ENCODE measurements around a stretch of chr7.

DNA sequence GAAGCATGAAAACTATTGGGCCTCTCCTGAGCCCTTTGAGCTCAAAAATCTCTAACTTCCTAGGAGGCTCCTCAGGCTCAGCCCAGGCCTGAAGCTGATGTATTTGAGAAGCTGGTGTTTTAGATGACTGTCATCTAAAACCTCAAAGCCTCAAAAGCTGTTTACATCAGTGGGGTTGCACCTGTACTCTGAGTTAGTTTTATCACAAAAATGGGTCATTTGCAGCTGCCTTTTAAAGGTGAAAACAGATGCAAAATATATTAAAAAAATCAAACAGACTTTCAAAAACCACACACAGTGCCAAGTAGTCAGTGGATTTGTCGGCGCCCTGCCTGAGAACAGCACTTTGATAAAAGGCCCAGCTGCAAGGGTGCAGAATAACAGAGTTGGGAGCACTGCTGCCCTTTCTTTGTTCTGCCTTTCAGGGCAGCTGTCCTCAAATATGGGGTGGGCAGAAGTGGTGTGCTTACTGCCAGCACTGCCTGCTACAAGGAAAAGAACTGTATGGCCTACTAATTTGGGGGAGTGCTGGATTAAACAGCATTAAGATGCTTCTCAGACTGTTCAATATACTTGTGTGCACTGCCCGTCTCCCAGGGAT, 103.0 kb downstream of the VOPP1 start:
- PRO-cap, result unidirectional peak, plus-strand start at position 311 of the sequence

- PRO-cap, result no peak
Observed at GRCh38 chr7:55476552-55477390, 95.5 kb downstream of the VOPP1 start.

GRCh38 chr7:55488425-55488706, 83.9 kb downstream of the VOPP1 start:
- PRO-cap, result no peak

DNA sequence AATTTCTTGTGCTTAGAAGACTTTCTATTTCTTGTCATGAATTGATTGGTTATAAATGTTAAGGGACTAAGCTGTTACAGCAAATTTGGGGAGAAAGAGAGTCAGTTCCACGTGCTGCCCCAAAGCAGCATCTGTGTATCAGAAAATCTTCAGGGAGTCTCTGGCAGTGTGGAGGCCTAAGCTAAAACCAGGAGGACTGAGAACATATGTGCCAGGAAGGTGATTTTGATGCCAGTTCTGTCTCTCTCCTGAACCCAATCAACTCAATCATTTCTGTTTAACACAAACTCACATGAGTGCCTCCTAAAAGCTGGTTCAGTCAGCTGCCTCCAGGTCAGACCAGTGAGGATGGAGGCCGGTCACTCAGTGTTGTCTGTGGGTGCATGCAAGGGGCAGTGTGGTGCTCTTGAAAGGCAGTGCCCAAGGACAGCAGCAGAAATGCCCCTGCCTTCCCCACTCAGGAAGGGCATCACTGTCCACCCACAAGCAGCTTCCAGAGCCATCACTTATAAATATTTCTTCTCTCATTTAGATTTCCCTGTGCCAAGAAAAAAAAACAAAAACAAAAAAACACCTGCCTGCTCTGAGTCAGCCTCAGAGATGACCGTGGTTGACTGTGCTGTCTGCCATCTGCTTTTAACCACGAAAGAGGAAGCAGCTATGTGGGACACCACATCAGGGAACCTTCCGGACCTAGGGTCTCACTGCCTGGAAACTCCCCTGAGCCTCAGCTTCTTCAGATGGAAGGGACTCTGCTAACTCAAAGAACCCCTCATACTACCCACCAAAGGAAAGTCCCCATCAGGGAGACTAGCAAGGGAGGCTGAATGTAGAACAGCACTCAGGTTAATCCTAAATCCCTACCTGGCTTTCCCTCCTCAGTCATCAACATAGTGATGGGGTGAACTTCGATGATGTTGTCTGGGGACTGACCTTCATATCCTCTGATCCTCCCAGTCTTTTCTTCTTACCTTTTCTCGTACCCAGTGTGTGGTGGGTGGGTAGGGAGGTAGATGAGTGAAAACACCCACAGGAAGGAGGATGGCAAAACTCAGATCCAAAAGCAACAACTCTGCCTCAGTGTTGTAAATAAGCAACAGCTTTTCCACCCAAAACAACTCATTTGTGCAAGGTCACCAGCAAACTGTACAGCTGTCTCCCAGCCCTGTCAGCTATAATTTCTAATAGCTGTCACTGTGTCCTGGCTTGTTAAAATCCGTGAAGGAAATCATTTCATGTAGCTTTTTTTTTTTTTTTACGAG, 39.0 kb downstream of the VOPP1 start:
- PRO-cap, result no peak

DNA sequence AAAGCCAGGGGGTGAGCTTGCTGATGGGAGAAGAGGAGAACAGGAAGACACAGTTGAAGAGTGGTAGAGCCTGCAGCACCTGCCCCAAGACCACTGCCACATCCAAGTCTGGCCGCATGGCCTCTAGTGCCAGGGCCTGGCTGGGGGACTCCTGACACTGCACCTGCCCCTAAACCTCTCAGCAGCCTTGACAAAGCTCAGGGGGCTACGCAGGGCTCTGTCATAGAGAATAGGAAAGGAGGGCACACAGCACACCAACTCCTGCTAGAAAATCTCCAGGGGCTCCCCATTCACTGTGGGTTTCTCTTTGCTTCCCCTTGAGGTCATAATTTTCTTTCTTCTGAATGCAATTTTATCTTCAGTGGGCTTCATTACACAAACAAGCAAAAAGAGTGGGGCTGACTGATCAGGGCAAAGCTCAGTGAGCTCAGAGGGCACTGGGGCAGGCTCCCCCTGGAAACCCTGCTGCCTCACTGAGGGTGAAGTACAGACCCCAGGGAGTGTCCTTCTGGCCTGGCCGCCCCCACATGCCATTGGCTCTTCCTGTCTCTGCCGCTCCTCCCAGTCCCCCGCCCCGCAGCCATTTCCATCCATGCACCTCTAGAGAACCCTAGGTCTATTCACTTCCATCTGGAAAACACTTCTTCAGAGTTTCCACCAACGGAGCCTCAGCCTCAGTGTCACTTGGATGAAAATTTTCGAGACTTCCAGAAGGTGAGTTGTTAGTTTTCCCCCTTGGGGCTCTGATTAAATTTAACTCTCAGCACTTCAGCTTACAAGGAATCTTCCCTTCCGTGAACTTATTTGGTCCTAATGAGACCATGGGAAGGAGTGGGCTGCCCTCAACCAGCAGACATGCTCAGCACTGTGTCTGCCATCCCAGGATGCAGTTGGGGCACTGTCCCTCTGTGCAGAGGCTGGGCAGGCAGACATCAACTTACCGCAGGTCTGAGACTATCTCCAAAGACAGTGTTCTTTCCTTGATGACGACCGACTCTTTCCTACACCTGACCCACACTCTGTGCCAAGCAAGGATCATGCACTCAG, 37.0 kb downstream of the VOPP1 start:
- PRO-cap, result no peak

DNA sequence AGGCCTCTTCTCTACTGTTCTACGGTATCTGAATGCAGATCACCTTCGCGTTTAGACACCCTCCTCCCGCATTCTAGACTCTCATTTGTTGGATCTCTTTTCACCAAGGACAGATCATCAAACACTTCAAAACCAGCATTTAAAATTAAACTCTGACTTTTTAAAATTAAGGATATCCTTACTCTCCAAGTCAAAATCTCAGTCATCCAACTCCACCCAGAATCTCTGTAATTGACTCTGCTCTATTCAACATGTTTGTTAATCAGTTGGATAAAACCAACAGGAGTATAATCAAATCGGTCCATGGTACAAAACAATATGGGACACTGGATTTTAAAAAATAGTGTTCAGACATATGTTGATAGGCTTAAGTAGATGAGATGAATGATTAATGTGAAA, 7.1 kb downstream of the VOPP1 start:
- PRO-cap, result no peak

- PRO-cap, result no peak
Observed at GRCh38 chr7:55569257-55569590, 3.1 kb downstream of the VOPP1 start.

DNA sequence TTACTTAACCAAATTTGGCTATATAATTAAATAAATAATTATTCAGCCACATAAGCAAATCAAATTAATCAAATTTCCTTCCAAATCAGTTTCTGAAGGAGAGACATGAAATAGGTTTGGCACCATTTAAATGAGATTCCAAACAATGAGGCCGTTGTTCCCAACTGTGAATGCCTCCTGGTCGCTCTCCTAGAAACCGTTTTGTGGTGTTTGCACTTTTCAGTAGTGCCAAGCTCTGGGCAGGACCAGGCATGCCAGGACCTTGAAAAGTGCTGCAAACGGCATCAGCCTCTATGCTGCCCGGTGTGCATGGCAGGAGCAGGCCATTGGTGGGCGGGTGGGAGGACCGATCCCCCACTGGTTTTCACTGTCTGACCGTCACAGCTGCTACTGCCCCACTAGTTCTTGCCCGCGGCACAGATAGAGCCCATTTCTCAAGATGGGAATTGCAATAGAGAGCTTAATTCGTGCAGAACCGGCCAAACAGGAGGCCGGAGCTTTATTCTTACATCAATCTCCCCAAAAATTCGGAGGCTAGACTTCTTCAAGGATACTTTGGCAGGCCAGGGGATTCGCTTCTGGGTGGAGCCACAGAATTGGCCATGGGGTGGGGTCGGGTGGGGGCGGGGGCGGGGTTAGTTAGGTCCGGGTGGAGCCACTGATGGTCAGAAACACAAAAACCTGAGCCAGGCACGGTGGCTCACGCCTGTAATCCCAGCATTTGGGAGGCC, 87.8 kb downstream of the SEPTIN14 start:
- PRO-cap, result no peak

DNA sequence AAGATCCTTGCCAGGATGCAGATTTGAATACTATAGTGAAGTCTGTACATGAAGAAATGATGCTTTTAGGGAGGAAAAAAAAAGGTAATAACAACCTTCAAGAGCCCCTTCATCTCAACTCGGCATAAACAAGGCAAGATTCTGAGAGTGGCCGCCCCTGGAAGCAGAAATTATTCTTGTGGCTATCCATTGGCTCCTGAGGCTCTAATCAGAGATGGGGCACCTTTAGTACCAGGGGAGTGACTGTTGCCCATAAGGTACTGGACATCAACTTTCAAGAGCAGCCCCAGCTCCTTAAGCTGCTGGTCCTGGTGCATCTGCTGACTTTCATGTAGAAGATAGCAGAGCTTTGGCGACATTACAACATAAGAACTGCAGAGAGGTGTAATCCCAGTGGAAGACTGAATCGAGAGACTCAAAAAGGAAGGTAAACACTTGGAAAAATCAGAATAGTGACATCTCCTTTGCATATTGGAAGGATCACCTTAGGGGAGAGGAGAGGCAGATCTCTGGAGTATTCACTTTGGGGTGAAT, 24.5 kb downstream of the ZNF713 start:
- PRO-cap, result no peak

- PRO-cap, result no peak
Observed at GRCh38 chr7:55966559-55967588, 2.5 kb downstream of the NIPSNAP2 start.

GRCh38 chr7:56017075-56017539, 34.1 kb downstream of the PSPH start:
- PRO-cap, result no peak

DNA sequence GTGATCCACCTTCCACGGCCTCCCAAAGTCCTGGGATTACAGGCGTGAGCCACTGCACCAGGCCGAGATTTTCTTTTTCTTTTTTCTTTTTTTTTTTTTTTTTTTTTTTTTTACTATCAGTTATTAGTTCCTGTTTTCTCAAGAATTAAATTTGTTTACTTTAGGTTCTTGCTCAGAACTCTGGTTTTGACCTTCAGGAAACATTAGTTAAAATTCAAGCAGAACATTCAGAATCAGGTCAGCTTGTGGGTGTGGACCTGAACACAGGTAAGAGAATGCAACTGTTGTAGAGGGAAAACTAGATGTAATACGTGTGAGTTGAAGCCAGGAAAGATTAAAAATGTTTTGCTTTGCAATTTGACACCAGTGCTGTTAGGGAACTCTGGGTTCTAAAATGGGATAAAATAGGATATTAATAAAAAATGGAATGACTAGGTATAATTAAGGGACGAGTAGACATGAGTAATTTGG, 2.5 kb upstream of the SUMF2 start:
- PRO-cap, result no peak

- PRO-cap, result no peak
Observed at GRCh38 chr7:56175022-56175445, 58.8 kb upstream of the NUPR2 start.

DNA sequence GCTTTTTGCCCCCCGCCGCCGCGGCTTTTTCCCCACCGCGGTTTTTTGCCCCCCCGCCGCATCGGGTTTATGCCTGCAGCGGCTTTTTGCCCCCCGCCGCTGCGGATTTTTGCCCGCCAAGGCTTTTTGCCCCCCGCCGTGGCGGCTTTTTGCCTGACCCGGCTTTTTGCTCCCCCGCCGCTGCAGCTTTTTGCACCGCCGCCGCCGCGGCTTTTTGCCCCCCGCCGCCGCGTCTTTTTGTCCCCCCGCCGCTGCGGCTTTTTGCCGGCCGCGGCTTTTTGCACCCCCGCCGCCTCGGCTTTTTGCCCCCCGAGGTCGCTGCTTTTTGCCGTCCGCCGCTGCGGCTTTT, 3006.7 kb upstream of the ZNF722 start:
- PRO-cap, result no peak

DNA sequence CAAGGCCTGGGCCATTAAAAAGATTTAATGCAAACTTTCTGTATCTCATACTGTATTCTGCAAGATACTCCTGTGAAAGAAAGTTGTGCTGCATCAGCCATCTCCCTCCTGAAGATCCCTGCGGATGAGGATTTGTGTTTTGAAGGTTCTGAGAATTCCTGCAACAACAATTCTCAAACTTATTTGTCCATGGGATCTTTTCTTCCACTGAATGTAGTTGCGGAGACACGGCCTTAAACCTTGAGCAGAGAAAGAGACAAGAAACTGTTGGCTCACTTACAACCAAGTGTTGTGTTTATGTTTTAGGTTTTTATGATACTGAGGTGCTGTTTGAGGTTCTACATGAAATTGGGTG, 1615.4 kb upstream of the ZNF722 start:
- PRO-cap, result no peak

GRCh38 chr7:64463572-64464093, 99.2 kb downstream of the ZNF680 start:
- PRO-cap, result no peak

DNA sequence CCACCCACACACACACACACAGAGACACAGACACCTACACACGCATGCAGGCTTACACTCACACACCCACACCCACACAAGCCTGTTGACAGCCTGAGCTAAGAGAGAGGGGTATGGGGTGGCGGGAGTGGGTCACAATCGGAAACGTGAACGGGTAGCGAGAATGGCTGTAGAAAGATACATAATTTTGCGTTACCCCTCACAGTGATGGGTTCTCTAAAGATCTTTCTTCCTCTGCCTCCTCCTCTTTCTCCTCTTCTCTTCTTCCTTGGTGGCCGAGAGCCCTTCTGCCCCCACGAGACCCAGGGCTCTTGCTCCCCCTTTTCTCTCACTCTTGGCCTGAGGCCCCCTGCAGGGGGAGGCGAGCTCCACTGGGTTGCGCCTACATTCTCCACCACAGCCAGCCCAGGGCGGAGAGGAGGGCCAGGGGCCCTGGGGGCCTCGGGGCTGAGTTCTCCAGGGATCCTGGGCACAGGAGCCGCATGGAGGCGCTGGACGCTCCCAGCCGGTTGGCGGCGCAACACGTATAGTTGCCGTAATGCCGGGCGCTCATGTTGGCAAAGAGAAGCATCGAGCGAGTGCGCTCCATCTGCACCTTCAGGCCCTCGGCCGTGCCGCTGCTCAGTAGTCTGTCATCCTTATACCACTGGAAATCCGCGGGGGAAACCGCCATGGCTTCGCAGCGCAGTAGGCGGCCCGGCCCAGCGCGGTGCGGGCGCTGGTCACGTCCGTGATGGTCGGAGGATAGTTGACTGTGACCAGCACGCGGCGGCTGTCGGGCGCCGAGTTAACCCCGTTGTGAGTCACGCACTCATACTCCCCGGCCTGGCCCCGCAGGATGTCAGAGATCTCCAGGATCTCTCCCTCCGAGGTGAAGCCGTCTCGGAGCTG, 6.4 kb upstream of the ZNF680 start:
- PRO-cap, result no peak

DNA sequence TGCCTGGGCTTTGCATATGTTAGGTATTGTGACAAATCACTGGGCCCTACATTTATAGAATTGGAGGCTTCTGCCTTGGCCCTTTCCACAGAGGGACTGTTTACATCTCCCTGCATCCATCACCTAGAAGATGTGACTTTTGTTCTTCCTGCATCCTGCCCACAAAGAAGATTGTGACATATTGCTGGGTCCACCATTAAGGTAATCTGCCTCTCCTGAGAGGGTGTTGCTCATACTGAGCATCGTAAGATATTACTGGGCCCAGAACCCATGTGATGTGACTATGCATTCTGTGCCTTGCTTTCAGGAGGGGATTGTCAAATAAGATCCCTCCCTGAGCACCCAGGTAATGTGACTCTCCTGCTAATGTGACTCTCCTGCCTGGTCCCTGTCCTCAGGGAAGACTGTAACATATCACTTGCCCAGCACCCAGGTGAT, 7.0 kb upstream of the ZNF107 start:
- PRO-cap, result no peak

DNA sequence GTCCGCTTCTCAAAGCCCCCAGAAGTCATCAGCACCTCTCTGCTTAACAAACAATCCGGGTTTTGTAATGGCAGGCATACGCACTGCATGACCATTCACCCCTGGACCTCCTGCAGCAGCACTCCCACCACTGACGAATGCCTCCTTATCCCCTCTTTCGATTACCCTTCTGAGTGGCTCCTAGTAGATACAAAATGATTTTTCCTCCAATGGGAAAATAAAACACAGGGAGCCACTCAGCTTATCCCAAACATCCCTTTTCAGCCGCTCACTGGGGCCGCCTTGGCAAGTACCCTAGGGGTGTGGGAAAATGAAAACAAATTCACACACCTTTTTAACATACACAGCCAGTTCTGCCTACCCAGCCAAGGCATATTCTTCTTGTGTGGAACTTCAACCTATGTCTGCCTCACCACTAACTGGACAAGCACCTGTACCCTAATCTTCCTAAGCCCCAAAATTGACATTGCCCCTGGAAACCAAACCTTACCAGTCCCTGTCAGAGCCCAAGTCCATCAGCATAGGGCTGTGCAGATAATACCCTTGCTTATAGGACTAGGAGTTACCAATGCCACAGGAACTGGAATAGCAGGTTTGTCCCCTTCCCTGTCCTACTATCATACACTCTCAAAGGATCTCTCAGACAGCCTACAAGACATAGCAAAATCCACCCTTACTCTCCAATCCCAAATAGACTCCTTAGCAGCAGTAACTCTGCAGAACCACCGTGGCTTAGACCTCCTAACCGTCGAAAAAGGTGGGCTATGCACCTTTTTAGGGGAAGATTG, 19.6 kb downstream of the ZNF107 start:
- PRO-cap, result no peak

GRCh38 chr7:64803789-64804402, 9.7 kb downstream of the ZNF138 start:
- PRO-cap, result no peak